Calu3 (cell line): ENCODE results near the genes SSR1 and RIOK1.

DNA sequence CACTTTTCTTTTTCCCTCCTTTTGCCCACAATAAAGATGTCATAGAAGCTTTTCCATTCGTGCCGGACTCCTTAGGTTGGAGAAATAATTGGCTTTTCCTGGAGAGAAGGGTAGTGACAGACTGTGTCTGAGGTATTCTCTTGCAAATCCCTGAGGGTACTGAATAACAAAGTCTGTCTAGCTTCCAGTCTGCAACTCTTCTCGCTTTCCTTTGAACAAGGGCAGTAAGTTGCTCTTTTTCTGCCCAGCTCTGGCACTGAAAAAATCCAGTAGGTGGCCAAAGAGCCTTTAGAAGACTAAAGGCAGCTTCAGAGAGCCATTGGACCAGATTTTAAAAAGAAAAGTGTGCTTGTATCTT, 20.7 kb upstream of the RREB1 start:
- PRO-cap, result no peak

DNA sequence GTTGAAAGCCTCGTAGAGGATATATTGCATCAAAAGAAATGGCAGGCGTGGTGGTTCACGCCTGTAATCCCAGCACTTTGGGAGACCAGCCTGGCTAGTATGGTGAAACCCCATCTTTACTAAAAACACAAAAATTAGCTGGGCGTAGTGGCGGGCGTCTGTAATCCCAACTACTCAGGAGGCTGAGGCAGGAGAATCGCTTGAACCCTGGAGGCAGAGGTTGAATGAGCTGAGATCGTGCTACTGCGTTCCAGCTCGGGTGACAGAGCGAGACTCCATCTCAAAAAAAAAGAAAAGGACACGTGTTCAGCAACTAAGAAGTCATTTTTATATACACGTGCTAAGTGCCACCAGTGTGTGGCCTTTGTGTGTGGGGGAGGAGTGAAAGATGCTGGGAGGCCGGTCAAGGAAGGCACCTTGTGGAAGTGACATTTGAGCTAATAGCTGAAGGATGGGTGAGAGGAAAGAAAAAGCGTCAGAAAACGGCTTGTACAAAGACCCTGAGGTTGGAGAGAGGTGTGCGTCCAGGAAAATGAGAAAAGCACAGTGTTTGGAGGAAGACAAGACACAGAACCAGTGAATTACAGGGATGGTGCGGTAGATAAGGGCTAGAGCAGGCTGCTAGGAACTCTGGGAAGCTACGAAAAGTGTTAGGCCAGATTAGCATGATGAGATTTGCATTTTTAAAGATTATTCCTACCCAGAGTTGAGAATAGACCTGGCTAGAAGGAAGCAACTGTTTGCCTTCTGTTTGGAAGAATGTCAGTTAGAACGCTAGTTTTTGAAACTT, 11.5 kb downstream of the RREB1 start:
- PRO-cap, result no peak

DNA sequence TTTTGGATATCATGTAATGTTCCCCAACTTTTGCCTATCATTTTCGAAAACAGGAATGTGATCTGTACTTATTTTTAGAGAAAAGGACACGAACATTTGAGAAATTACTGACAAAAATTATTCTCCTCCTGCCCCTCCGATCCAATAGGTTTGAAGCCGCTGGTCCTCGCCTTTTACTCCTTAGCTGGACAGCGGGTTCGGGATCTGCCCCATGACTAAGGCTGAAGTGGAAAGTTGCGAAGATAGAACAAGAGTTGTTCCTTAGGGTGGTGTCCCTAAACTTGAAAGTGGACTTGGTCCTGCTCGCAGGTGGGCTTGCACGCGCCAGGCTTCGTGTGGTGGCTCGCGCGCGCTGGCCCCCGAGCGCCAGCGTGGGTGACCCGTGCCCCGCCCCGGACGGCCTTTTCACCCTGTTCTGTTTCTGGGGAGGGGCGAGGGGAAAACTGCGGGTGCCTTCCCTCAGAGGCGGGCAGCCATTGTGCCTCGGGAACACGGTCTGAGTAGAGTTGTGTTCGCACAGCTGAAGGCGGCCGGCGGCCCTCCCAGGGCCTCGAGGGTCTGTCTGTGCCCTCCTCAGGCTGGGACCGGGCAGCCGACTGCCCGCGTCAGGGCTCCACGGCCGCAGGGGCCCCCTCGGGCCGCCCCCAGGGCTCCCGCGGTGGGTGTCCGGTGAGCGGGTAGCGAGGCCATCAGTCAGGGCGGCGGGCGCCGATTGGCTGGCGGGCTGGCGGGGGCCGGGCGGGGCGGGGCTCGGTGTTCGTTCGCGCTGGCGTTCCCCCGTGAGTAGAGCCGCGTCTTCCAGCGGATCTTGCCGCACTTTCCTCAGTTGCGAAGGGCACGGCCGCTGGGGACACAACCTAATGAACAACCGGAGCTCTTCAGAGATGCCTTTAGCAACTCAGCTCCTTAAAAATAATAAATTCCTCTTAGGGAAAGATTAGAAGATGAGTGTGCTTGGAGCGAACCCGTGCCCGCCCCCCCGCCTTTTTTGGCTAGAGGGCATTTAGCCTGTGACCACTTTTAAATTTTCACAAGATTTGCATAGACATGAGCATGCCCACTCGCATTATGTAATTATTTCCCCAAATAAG, 33.1 kb downstream of the RREB1 start:
- PRO-cap, result bidirectional peak, plus-strand start at position 440 of the sequence, minus-strand start at position 377 of the sequence; bidirectional peak, plus-strand start at position 825 of the sequence, minus-strand start at position 598 of the sequence

DNA sequence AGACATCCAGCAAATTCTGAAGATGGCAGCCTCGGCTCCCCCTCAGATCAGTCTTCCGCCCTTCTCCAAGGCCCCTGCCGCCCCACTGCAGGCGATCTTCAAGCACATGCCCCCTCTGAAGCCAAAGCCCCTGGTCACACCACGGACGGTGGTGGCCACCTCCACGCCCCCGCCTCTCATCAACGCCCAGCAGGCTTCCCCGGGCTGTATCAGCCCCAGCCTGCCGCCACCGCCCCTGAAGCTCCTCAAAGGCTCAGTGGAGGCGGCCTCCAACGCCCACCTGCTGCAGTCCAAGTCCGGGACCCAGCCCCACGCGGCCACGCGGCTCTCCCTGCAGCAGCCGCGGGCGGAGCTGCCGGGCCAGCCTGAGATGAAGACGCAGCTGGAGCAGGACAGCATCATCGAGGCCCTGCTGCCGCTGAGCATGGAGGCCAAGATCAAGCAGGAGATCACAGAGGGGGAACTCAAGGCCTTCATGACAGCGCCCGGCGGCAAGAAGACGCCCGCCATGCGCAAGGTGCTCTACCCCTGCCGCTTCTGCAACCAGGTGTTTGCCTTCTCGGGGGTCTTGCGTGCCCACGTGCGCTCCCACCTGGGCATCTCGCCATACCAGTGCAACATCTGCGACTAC, 83.4 kb downstream of the SSR1 start:
- PRO-cap, result no peak

GRCh38 chr6:7241503-7242420, 71.2 kb downstream of the SSR1 start:
- PRO-cap, result no peak

GRCh38 chr6:7267480-7267795, 45.6 kb downstream of the SSR1 start:
- PRO-cap, result no peak

DNA sequence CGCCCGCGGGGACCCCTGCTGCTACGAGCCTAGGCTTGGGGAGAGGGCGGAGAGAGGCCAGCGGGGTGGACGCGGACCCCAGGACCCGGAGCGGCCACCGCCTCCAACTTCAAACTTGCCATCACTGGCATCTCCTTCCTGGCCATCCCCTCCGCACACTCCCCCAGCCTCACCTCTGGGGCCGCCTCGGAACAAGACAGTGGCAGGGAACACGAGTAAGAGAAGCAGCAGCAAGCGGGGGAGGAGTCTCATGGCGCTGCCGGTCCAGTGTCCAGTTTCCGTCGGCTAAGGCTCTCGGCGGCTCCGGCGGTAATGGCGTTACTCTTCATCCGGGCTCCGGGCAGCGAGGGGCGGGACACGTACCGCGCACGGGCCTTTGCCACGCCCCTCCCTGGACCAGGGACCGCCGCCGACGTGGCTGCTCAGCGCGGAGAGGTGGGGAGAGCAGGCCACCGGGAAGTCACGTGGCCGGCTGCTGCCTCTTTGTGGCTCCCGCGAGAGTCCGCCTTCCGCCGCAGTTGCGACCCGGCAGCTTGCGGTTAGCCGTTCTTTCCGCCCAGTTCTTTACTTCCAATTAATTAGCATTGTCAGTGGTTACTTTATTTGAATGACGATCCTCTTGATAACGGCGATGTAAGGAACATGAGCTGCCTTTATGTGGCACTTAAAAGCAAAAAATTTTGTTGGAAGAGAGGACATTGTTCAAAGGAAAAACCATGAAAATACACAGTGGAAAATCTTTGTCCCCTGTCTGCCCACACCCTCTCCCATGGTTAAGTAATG, at the start of gene SSR1:
Gene SSR1, minus strand, starts transcription at position 331 of the 783 bp plus-strand sequence.
- PRO-cap, result bidirectional peak, plus-strand start at position 517 of the sequence, minus-strand start at position 287 of the sequence

GRCh38 chr6:7314863-7316051, 2.3 kb upstream of the SSR1 start:
- PRO-cap, result no peak

DNA sequence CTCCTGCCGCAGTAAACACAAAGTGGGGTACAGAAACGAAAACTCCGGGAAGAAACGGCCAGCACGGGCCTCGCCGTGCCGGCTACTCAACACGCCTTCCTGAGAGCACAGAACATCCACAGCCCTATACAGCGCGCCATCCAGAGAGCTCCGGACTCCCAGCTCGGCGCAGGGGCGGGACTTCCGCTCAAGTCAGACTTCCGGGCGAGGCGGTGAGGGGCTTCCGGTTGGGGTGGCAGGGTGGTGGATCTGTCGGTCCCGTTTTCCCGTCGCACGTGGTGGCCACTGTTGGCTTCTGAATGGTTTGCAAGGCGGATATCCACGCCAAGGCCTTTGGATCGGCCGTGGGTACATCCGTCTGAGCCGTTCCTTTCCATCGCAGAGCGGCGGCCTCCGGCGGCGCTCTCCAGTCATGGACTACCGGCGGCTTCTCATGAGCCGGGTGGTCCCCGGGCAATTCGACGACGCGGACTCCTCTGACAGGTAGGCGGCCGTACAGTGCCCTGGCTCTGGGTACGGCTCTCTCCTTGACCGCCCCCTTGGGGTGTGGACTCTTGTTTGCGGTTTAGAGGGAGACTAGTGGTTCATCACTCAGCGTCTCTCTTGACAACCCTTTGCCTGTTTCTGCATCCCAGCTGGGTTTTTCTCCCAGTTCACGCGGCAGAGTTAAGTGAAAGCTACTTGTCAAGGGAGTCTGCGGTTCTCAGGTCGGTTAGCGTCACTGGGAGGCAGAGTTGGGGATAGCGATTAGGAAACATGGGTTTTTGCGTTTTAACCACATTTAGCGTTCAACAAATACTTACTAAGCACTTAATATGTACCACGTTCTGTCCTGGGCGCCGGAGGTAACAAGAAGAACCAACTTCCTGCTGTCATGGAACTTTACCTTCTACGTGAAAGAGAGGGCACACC, at the start of gene RIOK1:
Gene RIOK1, plus strand, starts transcription at position 218 of the 912 bp plus-strand sequence.
- PRO-cap, result bidirectional peak, plus-strand start at position 220 of the sequence, minus-strand start at position 88 of the sequence; bidirectional peak, plus-strand start at position 379 of the sequence, minus-strand start at position 478 of the sequence

DNA sequence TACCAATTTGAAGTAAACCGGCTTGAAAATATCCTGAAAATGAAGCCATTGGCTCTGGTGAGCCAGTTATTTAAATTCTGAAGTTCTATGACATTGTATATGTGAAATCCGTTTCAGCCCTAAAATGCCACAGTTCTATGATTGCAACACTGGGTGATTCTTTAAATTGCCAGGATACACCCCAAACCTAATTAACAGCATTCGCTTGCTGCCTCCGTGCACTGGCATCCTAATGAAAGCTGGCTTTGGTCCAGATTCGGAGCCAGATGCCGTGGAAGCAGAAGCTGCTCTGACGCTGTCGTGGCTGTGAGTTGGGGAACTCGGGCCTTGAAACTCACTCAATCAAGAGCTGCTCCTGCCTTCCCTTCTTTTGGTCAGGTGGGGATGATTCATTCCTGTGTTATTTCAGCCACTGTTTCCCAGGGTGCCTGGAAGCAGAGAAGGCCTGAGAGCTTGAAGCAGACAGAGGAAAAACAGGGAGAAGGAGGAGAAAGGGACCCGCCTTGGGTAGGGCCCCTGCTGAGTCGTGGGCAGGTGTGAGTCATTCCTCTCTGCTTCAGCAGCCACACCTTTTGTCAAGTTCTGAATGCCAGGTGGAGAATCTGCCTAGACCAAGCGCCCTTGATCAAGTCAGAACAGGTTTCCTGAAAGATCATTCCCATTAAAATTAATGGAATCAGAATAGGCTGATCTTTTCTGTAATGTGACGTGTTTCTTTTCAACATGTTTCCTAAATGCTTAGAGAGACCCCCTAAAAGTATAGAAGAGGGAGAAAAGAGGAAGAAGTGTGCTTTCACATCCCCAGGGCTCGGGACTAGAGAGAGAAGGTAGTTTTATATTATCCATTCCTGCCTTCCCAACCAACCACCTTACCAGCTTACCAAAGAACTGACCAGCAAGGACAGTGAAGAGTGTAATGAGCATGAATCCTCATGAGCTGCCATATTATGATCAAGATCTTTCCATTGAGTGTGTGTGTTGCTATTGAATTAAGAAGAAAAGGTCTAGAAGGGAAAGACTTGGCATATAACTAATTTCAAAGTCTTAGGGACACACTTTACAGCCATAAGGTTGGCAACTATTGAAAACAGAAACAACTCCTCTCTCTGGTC, 36.0 kb upstream of the DSP start:
- PRO-cap, result bidirectional peak, plus-strand start at position 415 of the sequence, minus-strand start at position 336 of the sequence

- PRO-cap, result no peak
Measured at GRCh38 chr6:7532818-7533248, 8.6 kb upstream of the DSP start.

DNA sequence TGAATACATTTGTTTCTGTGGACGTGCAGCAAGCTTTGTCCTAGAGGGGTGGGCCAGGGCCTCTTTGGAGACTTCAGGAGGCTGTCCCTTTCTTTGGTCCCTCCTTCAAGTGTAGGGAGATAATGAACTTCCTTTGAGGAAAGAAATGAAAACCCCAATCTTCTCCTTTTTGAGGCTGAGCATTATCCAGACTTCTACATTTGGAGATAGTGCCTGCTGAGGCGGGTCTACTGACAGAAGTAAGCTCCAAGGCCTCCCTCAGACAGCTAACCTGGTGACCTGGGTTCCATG, 27.8 kb downstream of the SNRNP48 start:
- PRO-cap, result no peak

DNA sequence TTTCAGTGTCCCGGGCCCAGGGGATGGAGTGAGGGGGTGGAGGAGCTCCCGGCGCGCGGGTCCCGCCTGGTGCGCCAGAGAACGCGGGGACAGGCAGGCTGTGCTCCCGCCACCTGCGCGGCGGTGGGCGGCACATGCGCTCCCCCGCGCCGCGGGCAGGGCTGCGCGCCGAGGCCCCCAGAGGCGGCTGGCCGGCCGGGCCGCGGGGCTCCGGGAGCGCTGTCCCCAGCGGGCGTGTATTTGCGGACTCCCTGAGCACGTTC, 1.7 kb downstream of the BMP6 start:
- PRO-cap, result no peak

DNA sequence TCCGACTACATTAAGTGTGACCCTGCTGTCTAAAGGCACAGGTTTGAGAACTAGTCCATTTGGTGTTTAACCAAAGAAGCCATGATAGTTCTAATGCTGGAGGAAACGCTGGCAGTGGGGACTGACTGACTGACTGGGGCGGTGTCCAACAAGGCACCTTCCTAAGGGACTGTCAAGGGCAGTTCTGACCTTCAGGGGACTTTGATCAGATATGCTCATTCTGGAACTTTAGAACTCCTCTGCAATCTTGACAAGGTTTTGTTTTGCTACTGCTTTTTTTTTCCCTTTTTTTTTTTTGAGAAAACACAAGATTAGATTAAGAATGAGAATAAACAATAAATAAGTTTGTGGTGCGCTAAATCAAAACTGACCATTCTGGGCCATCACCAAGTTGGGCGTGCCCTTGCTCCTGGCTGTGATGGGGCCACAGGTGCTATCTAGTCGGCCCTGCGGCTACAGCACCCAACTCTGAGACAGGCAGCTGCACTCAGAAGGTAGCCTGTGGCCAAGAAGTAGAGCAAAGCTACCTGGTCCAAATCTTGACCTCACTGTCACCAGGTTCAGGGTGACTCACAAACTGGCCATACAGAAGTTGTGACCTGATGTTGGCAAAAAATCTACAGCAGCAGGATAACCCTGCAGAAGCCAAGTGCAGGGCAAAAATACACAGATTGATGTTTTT, 3.6 kb downstream of the TXNDC5 start:
- PRO-cap, result no peak

GRCh38 chr6:7916842-7917550, 6.4 kb upstream of the TXNDC5 start:
- PRO-cap, result no peak

DNA sequence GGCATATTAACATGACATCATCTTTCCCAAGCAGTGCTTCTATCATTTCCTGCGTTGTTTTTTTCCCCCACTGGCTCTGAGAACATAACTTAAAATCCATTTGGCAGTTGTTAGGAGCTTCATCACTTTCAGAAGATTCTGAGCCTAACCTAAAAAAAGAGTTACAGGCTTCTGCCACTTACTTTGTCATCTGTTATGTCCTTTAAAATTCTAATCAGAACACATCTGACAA, 35.9 kb downstream of the BLOC1S5 start:
- PRO-cap, result no peak

DNA sequence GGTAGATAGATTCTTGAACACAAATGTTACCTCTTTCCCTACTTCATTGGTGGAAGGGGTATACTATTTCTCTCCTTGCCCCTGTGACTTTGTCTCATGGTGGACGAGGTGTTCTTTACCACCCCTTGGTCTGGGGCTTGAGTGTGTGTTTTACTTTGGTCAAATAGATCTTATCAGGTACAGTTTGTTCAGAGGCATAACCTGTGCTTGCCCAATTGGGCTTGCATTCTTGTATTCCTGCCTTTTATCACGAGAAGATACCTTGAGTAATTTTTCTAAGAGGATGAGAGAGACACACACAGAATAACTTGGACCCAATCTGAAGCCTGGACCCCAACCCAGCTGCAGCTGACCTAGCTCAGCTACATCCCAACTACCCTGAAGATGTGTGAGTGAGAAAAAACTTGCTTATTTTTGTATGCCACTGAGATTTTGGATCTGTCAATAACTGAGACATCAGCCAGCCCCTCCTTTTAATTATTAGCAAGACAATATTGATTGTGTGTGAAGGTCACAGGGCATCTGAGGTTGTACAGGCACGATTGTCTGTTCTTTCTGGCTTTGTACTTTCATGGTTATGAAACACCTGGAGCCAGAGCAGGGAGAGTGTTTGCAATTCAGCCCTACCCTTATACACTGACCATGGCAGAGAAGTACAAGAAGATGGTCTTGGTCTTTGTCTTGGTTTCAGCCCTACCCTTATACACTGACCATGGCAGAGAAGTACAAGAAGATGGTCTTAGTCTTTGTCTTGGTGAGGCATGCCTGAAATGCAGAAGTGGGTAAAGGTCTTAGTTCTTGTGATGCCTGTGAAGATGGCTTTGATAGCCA, 204.8 kb upstream of the SLC35B3 start:
- PRO-cap, result no peak

DNA sequence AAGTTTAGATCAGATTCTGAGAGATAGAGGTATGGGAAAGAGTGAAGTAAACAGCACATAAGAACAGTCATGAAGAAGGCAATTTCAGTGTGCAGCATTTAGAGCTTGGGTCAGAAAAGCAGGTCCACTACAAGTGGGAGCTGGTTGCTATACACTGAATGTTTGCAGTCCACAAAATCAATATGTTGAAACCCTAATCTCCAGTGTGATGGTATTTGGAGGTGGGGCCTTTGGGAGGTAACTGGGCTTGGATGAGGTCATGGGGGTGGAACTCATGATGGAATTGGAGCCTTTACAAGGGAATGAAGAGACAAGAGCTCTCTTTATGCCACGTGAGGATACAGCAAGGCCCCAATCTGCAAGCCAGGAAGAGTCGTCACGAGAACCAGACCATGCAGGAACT, 216.6 kb upstream of the SLC35B3 start:
- PRO-cap, result no peak

- PRO-cap, result no peak
Measured at GRCh38 chr6:9456166-9456976, 958.5 kb downstream of the TFAP2A start.

- PRO-cap, result unidirectional peak, plus-strand start at chr6:10163401
Measured at GRCh38 chr6:10163029-10164050, 251.5 kb downstream of the TFAP2A start.